Bronchus fibroblast of lung (primary cell): ENCODE measurements around the gene OR4K15.

DNA sequence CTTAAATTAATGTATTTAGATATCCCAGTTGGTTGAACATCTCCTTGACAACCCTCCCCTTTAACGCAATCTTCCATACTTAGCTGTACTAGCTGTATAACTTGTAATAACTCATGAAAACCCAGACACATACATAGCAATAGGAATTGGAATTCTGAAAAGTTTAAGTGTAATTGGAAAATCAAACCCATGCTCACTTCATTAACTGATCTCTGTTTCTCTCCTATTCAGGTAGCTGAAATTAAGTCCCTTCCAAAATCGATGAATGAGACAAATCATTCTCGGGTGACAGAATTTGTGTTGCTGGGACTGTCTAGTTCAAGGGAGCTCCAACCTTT is at the start of gene OR4K15:
TSS of gene OR4K15 (plus strand) at position 262 of the 338 bp plus-strand sequence.
- RAMPAGE, long total RNA, result no peak

- RAMPAGE, long total RNA, result no peak
Observed at GRCh38 chr14:20270707-20270990, 31.6 kb downstream of the OR11H4 start.

GRCh38 chr14:20412187-20412850 is 982 bp downstream of the TEP1 start:
- RAMPAGE, long total RNA, result no peak

DNA sequence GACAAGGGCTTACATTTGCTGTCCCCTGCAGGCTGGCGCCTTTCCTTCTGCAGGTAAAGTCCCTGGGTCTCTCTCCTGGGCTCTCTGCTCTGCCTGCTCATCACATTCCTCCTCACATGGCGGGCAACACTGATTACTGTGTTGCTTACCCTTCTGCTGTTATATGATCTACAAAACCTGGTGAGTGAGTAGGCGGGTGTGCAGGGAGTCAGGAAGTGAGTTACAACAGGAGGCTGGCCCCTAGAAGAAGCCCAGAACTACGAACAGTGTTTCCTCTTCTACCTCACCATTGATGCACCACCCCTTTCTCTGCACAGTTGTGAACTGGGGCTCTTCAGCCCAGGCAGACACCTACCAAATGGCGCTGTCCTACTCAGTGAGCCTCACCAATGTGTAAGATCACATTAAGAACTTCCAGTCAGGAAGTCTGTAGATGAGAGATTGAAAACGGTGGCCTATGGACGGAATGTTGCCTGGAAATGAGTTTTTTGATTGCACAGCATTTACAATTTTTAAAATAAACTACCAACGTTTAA is 5.0 kb upstream of the KLHL33 start:
- RAMPAGE, long total RNA, result no peak

- RAMPAGE, long total RNA, result no peak
Observed at GRCh38 chr14:20559363-20559838, 31.8 kb downstream of the RNASE12 start.

GRCh38 chr14:20631901-20632704 is 9.4 kb downstream of the OR6S1 start:
- RAMPAGE, long total RNA, result no peak

DNA sequence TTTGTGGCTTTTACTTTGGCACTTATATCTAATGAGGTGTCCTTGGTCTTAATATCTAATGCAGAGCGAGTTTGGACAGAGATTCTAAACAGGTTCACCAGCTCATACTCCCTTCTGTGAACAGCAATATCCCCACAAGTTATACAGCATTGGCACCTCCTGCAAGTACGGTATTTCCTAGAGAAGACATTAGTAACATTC is 2.3 kb downstream of the ANG start:
- RAMPAGE, long total RNA, result no peak

- RAMPAGE, long total RNA, result no peak
Observed at GRCh38 chr14:20714587-20715404, 26.2 kb downstream of the ANG start.

DNA sequence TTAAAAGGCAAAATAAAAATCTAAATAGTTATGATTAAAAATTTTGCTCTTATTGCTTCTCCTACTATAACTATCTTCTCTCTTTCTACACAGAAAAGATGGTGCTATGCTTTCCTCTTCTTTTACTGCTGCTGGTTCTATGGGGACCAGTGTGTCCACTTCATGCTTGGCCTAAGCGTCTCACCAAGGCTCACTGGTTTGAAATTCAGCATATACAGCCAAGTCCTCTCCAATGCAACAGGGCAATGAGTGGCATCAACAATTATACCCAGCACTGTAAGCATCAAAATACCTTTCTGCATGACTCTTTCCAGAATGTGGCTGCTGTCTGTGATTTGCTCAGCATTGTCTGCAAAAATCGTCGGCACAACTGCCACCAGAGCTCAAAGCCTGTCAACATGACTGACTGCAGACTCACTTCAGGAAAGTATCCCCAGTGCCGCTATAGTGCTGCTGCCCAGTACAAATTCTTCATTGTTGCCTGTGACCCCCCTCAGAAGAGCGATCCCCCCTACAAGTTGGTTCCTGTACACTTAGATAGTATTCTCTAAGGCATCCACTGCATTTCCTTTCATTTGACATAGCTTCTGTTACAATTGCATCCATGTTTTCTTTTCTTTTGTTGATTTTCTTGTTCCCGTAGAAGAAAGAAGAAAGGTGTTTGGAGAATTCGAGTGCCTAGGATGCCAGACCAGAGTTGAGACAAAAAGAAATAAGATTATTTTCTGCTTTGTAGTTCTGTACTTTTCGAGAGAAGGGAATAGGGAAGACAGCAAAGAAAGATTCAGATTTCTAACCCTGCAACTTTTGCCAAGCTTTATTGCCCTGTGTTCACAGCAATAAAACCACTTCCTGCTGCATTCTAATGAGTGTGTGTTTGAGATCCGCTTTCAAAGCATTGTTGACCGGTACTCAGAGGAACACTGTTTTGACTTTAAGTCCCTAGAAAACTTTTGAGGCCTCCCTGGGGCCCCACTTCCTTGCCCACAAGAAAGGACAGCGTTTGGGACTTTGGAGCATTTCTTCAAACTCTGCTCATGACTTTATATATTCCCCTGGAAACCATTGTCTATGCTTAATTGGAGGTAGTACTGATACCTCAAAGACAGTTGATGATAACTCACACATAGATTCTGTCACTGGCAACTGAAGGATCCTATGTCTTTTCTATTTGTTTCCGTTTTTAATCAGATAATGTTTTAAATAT is 937 bp downstream of the RNASE6 start:
- RAMPAGE, long total RNA, result no peak

DNA sequence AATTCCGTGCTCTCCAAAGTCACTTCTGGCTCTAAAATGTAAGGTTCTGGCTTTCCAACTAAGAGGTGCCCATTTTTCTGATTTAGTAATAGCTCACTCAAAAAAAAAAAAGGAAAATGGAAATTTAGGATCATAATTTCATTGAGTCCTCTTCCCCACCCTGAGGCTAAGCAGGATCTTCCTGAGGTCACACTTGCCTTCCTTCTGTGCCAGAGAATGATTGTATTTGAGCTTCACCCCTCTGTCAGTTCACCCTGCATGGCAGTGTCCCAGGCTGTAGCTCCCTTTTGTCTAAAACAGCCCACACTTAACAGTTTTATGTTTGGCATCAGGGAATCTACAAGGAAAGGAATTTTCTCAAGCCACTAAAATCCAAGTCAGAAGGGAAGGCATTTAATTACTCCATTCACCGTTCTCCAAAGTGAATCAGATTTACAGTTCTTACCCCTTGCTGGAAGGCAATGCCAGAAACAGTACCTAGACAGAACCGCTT is 1.7 kb downstream of the RNASE1 start:
- RAMPAGE, long total RNA, result no peak

GRCh38 chr14:20873548-20874143 is 17.5 kb upstream of the RNASE3 start:
- RAMPAGE, long total RNA, result no peak

DNA sequence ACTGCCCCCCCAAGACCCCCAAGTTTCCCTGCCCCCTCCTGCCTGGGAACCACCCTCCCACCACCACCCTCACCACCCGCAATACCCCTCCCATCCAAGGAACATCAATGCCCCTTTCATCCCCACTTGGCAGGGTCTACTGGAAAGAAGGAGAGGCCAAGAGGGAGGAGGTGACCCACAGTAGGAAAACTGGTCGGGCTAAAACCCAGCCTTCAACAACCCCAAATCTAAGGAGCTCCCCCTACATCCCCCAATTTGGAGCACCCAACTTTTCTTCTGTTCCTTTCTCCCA is 1.5 kb upstream of the NDRG2 start:
- RAMPAGE, long total RNA, result no peak

GRCh38 chr14:21069201-21069353 is 1.0 kb upstream of the ARHGEF40 start:
- RAMPAGE, long total RNA, result no peak

- RAMPAGE, long total RNA, result no peak
Observed at GRCh38 chr14:21069354-21069843, 705 bp upstream of the ARHGEF40 start.

GRCh38 chr14:21099145-21099864 is 850 bp upstream of the ZNF219 start:
- RAMPAGE, long total RNA, result no peak

DNA sequence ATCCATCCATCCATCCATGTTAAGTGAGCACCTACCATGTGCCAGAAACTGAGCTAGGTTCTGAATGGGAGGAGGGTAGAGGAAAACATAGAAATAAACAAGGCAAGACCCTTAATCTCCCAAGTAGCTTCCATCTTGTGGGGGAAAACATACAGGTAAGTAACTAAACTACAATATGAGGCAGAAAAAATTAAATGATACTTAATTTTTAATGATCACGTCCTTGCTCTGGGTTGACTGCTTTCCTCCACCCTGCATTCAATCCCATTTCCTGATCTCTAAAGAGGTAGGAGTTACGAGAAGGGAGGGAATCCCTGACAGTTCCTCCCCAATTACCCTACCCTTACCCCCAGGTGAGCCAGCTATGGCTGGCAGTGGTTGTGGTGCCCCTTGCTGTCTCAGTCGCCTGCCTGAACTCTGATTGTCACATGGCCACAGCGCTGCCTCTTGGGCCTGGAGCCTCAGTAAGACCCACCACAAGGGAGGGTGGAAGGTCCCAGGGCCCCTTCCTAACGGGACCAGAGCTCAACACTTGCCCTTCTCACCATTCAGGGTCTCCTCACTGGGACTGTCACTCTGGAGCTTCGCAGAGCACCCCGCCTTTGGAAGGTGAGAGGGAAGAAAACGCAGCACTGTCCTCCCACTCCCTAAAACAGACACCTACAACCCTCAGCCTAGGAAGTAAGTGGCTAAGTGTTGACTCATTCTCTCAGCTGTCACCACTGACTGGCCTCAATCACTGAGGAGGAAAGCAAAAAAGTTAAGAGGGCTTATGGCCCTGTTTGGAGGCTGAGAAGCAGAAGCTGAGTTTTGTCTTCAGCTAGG is 858 bp downstream of the TMEM253 start:
- RAMPAGE, long total RNA, result no peak

- RAMPAGE, long total RNA, result no peak
Observed at GRCh38 chr14:21103486-21104451, 2.9 kb downstream of the TMEM253 start.

DNA sequence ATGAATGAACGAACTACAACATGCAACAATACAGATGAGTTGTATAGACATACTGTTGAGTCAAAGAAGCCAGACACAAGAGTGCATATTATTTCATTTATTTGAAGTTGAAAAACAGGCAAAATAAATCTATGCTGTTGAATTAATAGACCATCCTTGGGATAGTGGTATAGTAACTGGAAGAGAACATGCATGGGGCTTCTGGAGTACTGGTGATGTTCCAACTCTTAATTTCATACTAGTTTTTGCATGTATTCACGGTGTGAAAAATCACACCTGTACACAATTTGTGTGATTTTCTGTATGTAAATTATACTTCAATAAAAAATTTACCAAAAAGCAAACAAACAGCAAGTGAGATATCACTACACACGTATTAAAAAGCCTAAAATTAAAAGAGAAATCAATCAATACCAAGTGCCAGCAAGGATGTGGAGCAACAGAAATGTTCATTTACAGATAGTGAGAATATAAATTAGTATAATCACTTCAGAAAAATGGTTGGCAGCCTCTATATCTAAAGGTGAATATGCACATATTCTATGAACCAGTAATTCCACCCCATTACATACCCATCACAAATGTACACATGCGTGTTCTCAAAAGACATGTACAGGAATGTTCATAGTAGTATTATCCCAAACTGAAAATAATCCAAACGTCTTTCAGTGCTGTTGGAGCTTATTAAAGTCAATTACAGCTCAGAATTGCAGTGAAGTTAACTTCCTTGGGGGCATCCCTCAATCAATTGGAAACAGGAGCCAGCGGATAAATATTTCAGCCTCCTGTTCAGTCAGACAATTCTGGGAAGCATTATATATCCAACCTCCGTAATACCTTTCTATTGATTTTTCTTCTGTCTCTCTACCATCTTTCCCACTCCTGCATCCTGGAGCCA is 44.8 kb upstream of the OR5AU1 start:
- RAMPAGE, long total RNA, result no peak

GRCh38 chr14:21243729-21244845 is 25.2 kb downstream of the HNRNPC start:
- RAMPAGE, long total RNA, result no peak

DNA sequence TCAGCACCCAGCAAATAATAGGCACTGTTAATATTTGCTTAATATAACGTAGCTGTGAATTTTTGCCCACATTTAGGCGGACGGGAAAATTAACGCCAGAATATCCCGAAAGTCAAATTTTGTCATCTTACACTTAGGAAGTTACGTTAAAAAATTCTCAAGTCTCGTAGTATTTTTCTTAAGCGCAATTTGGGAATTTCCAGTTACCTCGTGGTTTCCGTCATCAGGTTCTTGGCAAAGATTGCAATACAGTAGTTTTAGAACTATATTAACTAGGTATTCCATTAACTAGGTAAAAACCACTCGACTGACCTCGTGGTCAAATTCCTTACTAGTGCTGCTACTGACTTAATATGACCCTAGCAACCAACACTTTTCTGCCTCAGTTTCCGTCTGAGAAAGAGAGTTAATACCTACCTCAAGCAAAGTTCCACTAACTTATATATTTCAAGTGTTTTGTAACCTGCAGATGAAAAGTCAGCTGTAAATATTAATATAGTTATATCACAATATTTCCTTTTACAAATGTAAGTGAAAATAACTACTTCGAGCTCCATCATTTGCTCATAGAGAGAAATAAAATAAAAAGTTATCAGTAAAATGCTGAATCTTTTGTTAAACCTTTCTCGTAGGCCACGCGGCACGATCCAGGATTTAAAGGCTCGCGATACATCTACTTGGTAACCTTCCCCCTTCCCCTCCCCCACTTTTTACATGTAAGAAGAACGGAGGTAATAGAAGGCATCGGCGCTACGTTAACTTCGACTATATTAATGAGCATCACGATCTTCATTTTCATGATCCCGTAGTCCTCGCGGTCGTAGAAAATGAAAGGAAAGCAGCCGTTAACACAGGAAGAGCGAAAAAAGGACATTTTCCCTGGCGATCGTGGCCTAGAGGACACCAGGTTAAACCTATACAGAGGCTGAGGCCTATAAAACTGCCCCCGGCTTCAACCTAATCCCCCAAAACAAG is 749 bp downstream of the HNRNPC start:
- RAMPAGE, long total RNA, result no peak